ENCODE measurements around the genes UQCC2 and SMIM29.

- RRBS: no CpG with 5 or more reads among the region's 26 CpGs
Measured at GRCh38 chr6:33668746-33669585, 42.5 kb downstream of the UQCC2 start.

DNA sequence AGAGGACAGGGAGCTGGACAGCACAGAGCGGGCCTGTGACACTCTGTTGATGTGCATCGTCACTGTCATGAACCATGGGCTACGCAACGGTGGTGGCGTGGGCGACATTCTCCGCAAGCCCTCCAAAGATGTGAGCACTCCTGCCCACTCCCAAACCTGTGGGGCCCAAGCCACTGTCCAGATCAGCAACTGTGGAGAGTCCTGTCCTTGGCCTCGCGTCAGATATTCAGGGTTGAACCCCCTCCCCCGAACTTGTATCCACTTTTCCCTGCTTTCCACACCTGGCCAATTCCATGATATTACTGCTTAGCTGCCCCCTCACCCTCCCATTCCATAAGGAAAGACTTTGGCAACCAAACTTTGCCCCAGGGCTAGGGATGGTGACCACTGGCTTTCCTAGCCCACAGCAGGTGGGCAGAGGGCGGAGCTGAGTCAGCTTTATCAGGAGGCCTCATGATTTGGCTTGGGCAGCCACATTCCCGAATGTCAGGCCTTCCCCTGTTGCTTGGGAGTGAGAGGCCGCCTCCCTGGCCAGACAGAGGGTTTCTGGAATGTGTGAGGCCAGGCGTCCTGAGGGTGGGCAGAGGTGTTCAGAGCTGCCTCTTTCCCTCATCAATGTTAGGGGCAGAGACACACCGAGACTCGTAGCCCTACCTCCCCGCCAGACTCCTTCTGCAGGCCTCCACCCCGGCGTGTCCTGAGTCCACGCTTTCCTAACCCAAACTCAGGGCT is 19.5 kb downstream of the UQCC2 start:
- RRBS: no CpG with 5 or more reads among the region's 20 CpGs

DNA sequence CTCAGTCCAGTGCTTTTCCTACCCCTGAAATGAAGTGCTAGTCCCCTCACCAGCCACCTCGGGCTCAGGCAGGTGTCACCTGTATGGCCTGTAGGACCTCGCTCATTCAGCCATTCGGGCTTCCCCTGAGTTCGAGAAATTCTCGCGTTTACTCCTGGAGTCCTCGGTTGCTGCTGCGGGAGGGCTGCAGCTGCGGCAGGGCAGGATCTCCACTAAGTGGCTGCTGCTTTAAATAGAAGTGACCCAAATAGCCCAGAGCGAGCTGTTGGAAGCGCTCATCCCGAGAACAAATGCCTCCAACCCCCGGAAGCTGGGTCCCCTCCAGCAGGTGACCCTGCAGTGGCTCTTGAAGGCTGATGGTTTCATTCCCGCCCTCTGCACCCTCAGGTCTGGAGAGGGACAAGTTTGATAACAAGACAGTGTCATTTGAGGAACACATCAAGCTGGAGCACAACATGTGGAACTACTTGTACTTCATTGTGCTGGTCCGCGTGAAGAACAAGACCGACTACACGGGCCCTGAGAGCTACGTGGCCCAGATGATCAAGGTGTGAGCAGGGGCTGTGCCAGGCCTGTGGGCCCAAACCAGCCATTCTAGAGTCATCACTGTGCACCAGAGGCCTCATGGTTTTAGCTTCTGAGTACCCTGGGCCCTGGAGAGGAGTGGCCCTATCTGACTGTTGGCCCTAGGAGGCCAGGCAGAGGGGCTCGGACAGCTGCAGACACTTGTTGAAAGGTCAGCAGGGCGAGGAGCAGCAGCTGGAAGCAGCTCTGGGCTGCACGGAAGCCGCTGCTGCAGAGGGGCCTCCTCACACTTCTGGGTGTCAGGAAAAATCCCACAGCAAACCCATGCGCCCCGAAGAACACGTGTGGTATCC is 18.1 kb downstream of the UQCC2 start:
- RRBS: no CpG with 5 or more reads among the region's 26 CpGs

DNA sequence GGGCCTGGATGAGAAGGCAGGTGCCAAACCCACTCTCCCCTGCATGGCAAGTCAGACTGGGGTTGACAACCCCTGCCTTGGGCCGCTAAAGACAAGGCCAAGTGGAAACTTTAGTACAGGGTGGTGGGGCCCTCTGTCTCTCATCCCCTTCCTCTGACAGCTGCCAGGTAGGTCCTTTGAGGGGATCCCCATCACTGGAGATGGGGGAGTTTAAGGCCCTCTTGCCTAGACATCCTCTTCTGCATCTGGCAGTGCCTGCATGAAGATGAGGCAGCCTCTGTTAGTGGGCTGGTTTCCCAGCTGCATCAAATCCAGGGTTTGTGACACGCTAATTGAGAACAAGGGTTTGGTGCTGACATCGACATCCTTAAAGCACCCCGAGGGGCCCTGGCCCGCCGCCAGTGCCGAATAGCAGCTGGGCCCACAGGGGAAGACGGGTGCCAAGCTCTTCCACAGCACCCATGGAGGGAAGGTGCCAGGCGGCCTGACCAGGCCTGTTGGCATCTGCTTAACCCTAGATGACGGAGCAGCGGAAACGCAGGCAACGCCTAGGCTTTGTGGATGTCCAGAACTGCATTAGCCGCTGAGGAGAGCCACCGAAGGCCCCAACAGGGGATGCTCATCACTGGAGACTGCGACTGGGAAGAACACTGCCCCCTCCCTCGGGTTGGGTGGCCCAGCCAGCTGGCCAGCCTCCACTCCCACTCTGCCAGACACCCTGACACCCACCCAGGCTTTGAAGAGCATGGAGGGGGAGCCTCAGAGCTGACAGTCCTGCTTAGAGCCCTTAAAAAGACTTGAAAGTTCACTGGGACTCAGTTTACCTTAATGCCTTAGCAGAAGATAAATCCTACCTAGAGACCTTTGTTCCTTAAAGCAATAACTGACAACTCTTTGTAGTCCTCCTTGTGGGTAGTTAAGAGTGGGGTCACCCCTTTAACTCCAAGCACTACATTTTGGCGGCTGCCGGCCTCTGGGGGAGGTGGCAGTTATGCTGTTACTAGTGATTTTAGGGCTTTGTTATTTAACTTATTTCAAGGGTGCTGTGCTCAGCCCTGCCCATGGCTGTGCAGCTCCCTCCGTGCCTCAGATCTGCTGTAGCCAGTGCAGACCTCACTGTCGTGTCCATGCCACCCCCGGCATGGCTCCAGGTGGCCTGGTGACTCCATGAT is 15.9 kb downstream of the UQCC2 start:
- RRBS: no CpG with 5 or more reads among the region's 22 CpGs

DNA sequence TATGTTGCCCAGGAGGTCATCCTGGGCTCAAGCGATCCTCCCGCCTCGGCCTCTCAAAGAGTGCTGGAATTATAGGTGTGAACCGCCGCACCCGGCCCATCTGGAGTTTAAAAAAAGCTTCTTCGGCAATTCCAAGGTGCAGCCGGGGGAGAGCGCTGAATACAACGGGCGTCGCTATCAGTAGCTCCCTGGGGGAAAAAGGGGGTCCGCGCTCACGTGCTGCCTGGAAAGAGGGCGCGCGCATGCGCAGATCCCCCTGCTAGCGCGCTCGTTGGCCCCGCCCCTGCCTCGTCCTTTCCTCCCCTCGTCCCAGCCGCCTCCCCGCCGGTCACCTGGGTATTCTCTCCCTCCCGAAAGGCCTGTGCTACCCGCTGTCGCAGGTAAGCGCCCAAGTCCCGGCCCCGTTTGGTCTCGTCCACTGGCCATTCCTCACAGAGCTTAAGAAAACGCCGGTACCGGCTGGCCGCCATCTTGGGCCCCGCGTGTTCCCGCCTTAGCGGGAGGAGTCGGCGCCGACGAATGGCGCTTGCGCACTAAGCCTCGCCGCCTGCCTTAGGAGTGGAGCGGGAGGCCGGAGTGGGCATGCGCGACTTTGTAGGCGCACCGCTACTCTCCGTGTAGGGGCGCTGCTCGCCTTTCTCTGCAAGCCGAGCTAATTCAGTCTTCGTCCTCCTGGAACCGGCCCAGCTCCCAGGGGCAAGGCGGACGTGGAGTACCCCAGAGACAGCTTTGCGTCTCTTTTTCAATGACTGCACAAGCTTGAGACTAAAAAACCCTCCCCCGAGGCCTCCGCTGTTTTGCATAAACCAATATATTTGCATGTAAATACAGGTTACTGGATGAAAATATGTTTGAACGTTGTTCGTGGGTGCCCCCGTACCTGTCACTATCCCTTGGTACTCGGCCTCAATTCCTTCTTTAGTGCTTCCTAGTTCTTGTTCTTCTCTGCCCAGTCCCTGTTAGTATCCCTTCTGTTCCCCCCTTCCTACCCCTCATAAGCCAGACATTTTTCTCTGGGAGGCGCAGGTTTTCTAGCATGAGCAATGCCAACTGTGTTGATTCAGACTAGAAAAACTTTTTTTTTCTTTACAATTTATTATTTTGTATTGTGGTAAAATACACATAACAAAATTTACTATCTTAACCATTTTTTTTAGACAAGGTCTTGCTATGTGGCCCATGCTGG is at the start of gene UQCC2:
UQCC2 (minus strand) TSS at position 484 of the 1,186 bp plus-strand sequence.
- RRBS: 2% methylated on average over 18 of the region's 73 CpGs

GRCh38 chr6:33740039-33740521 is 6.6 kb downstream of the IP6K3 start:
- RRBS: no CpG with 5 or more reads among the region's 5 CpGs

- RRBS: no CpG with 5 or more reads among the region's 7 CpGs
Measured at GRCh38 chr6:33745462-33745999, 1.2 kb downstream of the IP6K3 start.

DNA sequence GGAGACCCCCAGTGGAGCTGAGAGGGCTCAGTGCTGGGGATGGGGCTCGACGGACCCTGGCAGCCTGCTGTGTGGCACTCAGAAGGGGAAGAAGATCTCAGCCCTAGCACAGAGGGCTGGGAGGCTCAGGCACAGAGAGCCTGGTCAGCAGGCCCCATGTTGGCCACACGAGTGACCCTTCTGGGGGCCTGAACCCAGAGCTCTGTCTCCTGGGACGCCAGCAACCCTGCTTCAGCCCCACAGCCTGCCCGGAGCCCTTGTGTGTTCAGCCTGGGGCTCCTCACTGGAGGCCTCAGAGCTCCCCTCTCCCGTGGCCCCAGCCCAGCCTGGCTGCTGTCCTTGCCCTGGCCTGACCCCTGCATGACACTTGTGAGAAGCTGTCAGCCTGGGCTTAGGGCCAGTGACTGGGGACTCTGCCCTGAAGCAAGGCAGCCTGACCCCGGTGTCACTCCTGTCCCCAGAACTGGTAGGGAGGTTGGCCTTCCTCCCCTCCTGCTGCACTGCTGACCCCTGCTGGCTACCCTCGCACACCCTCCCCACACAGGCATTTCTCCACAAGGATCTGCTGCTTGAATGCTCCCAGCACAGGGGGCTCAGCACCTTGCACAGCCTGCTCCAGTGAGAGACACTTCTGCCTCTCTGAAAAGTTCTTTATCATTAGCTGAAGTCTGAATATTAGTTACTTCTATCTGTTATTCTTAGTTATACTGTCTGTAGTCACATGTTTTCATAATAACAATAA is 15.3 kb upstream of the IP6K3 start:
- RRBS: no CpG with 5 or more reads among the region's 8 CpGs

- RRBS: no CpG with 5 or more reads among the region's 7 CpGs
Measured at GRCh38 chr6:34016414-34016865, 129.4 kb downstream of the GRM4 start.

DNA sequence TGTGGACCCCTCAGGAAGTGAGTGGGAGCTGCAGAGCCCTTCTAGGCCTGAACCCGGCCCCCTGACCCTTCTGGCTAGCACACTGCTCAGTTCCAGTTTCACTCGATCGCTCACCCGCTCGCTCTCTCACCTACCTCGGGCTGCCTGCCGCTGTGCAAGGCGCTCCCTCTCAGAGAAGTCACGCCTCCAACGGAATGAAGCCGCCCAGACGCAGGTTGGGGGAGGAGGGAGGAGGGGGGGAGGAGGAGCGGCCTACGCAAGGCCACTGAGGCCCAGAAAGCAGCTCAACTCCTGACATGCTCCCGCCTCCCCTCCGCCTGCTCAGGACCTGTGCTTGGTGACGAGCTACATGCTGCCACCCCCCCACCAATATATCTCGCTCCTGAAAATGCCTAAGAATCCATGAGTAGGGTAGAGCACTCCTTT is 3.3 kb downstream of the GRM4 start:
- RRBS: no CpG with 5 or more reads among the region's 18 CpGs

DNA sequence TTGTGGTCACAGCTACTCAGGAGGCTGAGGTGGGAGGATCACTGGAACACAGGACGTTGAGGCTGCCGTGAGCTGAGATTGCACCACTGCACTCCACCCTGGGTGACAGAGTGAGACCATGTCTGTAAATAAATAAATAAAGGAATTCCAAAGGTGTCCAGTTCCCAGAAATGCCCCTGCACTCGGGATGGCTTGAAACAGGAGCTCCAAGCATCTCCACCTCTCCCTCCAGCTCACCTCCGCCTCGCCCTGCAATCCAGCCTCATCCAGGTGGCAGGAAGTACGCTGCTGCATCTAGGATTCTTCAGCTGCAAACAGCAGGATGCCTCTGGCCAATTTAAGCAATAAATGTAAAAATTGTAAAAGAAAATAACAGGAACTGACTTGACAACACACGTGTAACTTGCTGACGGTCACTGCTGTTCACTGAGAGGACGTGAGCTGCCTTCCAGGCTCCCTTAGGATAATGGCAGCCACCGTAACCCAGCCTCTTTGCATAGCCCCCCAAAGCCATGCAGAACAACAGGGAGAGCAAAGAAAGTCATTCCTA is 11.4 kb upstream of the GRM4 start:
- RRBS: no CpG with 5 or more reads among the region's 10 CpGs

- RRBS: no CpG with 5 or more reads among the region's 8 CpGs
Measured at GRCh38 chr6:34182708-34183740, 37.1 kb upstream of the GRM4 start.

GRCh38 chr6:34248689-34249863 is at the start of gene SMIM29:
Gene SMIM29 (minus strand): TSS chr6:34249006.
- RRBS: 2% methylated on average over 44 of the region's 94 CpGs

DNA sequence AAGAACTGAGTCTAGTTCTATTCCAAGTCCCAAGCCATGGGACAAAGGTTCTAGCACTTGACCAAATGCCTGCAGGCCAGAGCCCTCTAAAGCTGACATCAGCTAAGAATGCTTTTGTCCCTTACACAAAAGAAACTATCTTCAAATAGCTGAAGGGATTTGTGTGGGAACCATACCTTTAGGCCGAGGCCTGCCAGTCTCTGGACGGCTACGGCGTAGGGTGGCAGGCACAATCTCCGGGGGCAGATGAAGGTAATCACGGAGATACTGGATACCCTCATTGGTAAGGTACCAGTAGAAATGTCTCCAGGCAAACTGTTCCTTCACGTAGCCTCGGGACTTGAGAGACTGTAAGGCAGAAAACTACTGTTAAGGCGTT is 1.4 kb downstream of the RPS10 start:
- RRBS: no CpG with 5 or more reads among the region's 9 CpGs

DNA sequence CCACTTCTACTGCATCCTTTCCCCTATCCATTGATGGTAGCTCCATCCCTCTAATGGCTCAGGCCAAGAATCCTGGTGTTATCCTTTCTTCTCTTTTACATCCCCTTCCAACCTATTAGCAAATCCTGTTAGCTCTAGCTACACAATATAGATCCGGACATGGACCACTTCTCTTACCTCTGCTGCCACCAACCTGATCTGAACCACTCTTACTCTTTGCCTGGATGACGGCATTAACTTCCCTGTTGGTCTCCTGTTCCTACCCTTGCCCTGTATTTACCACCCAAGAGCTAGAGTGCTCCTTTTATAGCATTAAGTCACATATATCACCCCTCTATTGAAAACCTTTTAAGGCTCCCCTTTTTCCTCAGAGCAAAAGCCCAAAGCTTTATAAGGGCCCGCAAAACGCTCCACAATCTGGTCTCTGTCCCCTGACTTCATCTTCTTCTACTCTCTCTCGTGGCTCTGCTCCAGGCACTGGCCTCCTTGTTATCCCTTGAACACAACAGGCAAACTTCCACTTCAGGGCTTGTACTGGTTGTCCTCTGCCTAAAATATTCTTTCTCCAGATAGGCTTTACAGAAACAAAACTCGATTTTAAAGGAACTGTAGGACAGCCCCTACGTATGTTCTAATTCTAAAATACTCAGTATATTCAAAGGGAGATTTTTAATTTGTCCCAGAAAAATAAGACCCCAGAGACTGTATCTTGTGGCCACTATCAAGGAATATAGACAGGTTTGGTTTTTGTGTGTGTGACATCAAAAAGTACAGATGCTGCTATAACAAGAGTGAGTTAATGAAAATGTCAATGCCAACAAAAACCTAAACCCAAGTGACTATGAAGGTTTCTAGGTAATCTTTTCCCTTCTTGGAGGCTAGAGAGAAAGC is 43.9 kb upstream of the SPDEF start:
- RRBS: no CpG with 5 or more reads among the region's 7 CpGs

- RRBS: no CpG with 5 or more reads among the region's 9 CpGs
Measured at GRCh38 chr6:34773268-34773835, 16.0 kb downstream of the SNRPC start.

- RRBS: no CpG with 5 or more reads among the region's 11 CpGs
Measured at GRCh38 chr6:34792631-34793072, 769 bp downstream of the BLTP3A start.

GRCh38 chr6:34934540-34934962 is 45.5 kb downstream of the ANKS1A start:
- RRBS: no CpG with 5 or more reads among the region's 5 CpGs

DNA sequence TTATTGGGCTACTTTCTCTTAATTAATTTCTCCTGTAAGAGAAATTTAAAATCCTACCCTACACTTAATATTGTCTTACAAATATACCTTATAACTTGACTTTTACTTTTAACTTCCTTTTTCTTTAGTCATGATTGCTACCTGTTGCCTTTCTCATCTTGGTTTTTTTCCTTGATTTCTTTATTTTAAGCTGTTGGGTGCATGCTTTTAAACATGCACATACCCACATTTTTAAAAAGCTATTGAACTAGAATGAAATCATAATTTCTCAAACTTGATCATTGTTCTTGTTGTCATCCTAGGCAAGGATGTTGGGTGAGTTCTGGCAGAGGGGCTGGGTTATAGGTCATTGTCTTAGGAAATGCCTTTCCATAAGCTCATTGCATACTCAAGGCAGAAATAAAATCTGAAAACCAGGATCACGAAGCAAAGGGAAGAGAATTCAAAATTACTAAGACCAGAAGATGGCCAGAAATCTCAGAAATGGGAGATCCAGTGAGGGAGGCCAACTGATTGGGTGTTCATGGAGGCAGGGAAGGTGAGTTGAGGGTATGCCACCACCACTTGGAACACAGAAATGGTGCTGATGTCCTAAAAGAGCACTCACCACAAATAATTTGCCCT is 114.3 kb downstream of the TCP11 start:
- RRBS: no CpG with 5 or more reads among the region's 1 CpG

GRCh38 chr6:35047591-35048283 is 93.4 kb downstream of the TCP11 start:
- RRBS: no CpG with 5 or more reads among the region's 9 CpGs

Measured in GM19240 (cell line).